ENCODE data around the genes FAM110C and TMEM18.

GRCh38 chr2:46391-47420 lies at the start of gene FAM110C:
Gene FAM110C, minus strand, starts transcription at chr2:46505.
- PRO-cap: bidirectional peak, plus-strand start at chr2:46715, minus-strand start at chr2:46505; bidirectional peak, plus-strand start at chr2:47210, minus-strand start at chr2:46896
- RRBS: 3% methylated on average over 40 of the region's 84 CpGs

DNA sequence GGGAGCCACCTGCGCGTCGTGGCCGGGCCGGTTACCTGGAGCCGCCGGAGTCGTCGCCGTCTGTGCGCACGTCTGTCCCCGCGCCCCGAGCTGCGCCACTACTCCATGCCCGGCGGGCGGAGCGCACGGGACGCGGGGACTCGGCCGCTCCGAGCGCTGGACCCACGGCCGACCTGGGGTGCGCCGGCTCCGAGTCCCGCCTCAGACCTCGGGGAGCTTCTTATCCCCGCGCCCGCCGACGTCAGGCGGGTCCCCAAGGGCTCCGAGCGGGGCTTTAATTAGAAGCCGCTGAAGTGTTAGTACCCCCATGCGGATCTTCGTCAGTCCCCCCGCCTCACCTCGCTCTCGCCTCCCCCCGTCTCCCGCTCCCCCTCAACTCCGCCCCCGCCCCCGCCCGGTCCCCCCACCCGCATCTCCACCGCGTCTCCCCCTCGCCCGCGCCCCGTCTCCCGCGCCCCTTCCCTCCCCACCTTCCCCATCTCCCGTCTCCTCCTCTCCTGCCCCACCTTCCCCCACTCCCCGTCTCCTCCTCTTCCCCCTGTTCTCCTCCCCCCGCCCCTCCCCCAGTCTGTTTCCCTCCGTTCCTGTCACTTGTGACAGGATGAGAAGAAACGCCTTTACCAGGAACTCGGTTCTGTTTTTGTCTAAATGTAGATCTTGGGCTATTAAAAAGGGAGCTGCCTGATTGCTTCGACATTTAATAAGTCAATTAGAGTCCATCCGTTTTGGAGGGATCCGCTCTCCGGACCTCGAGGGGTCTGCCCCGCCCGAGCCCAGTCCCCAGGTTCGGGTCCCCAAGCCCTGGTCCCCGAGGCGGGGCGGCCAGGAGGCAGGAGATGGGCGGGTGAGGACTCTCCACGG lies 857 bp upstream of the ALKAL2 start:
- PRO-cap: bidirectional peak, plus-strand start at position 590 of the sequence, minus-strand start at position 448 of the sequence
- RRBS: 5% methylated on average over 24 of the region's 82 CpGs

DNA sequence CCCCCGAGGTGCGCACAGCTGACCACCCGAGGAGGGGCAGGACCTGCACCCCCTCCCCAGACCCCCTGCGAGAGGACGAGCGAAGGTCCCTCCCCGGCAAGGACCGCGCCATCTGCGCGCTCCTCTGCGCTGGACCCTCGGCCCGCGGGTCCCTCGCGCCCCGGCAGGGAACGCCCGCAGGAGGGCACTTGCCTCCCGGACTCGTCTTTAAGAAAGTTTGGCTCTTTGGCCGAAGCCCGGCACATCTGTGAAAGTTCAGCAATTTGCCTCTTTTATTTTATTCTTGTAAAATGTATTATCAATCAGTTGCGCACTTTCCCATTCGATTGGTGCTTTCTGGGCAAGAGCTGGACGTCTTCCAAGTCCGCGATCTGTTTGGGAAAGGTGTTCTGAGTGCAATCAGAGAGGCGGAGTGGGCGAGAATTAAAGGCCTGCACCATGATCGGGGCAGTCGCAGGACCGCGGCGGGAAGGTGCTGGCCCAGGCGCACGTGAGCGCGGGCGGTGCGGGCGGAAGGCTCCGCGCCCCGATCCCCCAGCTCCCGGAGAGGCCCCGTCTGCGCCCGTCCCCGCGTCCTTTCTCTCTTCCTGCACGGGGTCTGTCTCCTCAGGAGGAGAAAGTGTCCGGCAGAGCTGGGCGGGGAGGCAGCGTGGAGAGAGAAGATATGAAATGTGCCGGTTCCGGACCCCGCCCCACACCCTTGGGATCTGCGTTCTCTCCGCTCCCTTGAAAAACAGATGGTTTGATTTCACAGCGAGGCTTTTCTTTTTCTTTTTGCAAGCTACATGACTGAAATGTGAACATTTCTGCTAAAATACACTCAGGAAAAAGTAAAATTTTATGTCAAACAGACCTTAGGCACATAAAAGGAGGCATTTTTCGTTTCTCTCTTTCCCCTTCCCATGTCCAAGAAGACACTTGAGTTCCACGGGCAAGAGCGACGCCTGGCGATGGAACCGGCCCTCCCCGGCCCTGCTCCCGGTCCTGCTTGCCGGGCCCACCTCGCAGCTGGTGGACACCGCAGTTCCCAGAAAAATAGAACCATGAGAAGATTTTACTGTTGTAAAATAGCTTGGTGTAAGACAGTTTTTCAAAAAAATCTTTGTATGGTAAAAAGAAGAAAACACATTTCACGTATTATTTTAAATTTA lies 1.9 kb upstream of the ALKAL2 start:
- PRO-cap: unidirectional peak, plus-strand start at position 456 of the sequence
- RRBS: 3% methylated on average over 25 of the region's 74 CpGs

- PRO-cap: bidirectional peak, plus-strand start at chr2:676944, minus-strand start at chr2:676785; unidirectional peak, plus-strand start at chr2:677214; bidirectional peak, plus-strand start at chr2:677519, minus-strand start at chr2:677389
- RRBS: 3% methylated on average over 43 of the region's 102 CpGs
These were observed at the start of gene TMEM18 for GRCh38 chr2:676600-677627. Gene TMEM18, minus strand, starts transcription at chr2:677406.

DNA sequence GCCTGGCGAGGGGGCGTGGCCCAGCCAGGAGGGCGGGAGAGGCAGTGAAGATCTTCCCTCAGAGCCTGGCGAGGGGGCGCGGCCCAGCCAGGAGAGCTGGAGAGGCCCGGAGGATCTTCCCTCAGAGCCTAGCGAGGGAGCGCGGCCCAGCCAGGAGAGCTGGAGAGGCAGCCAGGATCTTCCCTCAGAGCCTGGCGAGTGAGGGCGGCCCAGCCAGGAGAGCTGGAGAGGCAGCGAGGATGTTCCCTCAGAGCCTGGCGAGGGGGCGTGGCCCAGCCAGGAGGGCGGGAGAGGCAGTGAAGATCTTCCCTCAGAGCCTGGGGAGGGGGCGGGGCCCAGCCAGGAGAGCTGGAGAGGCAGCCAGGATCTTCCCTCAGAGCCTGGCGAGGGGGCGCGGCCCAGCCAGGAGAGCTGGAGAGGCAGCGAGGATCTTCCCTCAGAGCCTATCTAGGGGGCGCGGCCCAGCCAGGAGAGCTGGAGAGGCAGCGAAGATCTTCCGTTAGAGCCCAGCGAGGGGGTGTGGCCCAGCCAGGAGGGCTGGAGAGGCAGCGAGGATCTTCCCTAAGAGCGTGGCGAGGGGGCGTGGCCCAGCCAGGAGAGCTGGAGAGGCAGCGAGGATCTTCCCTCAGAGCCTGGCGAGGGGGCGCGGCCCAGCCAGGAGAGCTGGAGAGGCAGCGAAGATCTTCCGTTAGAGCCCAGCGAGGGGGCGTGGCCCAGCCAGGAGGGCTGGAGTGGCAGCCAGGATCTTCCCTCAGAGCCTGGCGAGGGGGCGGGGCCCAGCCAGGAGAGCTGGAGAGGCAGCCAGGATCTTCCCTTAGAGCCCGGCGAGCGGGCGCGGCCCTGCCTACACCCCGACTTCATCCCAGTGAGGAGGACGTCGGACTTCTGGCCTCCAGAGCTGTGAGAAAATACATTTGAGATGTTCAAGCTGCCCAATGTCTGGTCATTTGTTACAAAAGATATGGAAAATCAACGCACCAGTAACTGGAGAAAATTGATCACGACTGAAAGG lies 63.2 kb upstream of the TMEM18 start:
- PRO-cap: bidirectional peak, plus-strand start at position 376 of the sequence, minus-strand start at position 200 of the sequence; unidirectional peak, plus-strand start at position 520 of the sequence; unidirectional peak, plus-strand start at position 817 of the sequence
- RRBS: no CpG with 5 or more reads among the region's 50 CpGs

- PRO-cap: no peak
- RRBS: no CpG with 5 or more reads among the region's 7 CpGs
These were observed 95.7 kb downstream of the TPO start for GRCh38 chr2:1508979-1509444.

- PRO-cap: no peak
- RRBS: 70% methylated on average over 2 of the region's 12 CpGs
These were observed 126.7 kb downstream of the PXDN start for GRCh38 chr2:1617416-1618187.

DNA sequence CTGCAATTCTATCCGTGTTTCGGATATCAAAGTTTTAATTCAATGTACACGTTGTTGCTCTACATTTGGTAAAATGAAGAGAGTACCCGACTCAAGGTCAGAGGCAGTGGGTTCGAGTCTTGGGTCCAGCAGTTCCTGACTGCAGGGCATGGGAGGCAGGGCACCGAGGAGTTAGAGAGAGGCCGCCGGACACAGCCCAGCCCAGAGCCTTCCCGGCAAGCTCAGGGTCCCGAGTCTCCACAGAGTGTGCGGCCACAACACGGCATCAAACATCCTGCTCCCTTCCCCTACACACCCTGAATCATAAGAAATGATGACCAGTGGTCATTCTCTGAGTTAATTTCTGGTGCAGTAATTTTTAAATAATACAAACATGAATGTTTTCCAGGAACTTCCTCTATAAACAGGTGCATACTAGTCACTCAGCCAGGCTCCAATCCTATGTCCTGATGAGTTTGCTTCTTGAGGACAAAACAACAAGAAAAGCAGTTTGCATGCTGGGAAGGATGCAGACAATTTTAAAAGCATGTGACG lies 118.1 kb downstream of the PXDN start:
- PRO-cap: no peak
- RRBS: no CpG with 5 or more reads among the region's 13 CpGs

DNA sequence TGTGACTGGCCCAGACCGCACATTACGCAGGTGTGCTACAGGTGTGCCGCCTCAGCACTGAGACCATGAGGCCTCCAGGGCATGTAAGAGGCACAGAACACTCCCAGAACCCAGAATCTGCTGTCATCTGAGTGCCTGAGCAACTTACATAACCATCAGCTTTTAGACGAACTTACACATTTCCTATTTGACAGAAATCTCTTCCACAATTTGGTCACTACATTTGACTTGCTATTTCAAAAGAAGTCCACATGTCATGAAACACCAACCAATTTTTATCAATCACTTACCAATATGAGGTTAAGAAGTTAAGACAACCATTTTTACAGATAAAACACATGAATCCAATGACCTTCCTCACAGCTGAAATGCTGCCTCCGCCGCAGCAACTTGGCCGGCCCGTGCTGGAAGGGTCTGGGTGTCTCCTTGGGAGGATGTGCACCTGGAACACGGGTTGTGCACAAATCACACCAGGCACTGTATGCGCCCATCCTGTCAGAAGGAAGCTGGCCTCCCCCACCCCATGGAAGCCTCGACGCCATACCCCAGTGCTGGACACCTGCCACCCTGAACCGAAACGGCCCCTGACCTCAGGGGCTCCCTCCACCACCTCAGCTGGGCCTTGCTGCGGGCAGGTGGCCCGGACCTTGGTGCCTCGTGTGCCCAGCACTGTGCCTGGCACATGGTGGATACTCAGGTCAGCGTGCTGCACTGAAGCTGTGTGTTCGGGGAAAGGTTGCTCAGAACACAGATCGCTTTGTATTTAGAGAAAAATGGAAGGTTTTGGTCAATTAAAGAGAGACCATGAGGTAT lies 111.9 kb downstream of the PXDN start:
- PRO-cap: no peak
- RRBS: 89% methylated on average over 2 of the region's 20 CpGs

GRCh38 chr2:1643360-1643772 lies 100.9 kb downstream of the PXDN start:
- PRO-cap: no peak
- RRBS: 94% methylated on average over 13 of the region's 15 CpGs

DNA sequence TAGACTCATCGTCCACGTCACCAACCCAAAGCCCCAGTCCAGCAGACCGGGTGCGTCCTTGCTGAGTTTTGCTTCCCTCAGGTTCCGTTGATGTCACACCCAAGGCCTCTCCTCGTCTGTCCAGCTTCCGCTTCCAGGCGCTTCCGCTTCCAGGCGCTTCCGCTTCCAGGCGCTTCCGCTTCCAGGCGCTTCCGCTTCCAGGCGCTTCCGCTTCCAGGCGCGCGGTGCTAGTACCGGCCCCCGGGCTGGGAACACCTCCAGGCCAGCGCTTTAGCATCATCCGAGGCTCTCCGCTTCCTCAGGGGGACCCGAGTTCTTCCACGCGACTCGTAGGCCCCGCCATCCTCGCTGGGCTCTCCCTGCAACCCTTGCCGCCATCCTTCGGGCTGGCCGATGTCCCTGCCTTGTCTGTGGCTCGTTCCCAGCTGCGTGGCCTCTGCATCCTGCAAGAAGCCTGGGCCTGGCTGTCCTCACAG lies 98.5 kb upstream of the PXDN start:
- PRO-cap: no peak
- RRBS: 100% methylated on average over 2 of the region's 36 CpGs

GRCh38 chr2:2057080-2057421 lies 274.0 kb downstream of the MYT1L start:
- PRO-cap: no peak
- RRBS: no CpG with 5 or more reads among the region's 7 CpGs

DNA sequence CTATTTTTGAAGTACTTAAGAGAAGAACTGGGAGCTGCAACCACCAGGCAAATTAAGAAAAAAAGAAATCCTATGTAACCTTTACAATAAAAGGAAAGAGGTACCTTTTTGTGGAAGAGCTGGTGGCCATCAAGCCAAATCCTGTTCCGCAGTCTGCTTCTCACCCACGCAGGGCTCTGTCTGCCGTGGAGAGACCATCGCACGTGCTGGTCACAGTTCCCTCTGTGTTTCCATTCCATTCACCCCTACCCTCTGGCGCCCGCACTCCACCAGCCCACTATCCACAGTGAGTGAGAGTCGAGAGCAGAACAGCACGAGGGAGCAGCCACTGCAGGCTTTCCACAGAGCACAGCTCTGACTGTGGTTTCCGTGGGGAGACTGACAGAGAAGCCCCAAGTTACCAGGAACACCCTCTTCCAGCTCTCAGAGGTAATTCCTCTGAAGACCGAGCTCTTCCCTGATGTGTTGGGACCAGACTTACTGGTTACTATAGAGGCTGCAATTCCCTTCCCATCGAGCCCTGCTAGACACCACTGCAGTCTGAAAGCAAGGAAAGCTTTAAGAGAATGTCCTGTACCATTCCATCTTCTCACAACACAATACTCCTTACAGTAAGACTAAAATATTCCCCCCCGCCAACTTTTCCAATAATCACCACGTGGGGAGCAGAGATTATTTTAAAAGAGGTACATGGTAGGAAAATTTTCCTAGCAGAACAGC lies 5.0 kb downstream of the MYT1L start:
- PRO-cap: no peak
- RRBS: no CpG with 5 or more reads among the region's 14 CpGs

DNA sequence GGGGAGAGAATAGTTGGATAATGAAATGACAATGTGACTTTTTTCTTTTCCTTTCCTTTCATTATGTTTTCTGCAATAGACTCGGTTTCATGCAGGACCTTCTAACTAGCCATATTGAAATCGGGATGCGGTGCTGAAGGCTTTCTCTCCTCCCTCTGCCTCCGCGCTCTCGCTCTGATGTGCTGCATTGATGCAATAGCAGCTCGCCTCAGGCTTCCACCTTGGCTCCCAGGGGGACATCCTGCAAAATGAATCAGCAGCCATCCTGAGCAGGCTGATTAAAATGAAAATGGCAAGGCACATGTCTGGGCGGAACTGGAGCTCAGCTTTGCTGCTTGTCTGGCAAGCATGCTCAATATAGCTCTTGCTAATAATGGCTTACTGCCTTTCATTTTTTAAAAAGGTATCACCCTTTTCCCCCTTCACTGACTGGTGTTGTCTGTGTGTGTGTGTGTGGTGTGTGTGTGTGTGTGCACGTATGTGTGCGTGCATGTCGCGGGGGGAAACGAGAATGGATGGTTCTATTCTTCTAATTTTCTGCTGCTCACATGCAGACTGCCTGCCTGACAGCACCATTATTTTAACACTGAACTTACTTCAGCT lies 853 bp upstream of the MYT1L start:
- PRO-cap: no peak
- RRBS: no CpG with 5 or more reads among the region's 13 CpGs

GRCh38 chr2:2332985-2333509 lies 2.0 kb upstream of the MYT1L start:
- PRO-cap: no peak
- RRBS: no CpG with 5 or more reads among the region's 14 CpGs

DNA sequence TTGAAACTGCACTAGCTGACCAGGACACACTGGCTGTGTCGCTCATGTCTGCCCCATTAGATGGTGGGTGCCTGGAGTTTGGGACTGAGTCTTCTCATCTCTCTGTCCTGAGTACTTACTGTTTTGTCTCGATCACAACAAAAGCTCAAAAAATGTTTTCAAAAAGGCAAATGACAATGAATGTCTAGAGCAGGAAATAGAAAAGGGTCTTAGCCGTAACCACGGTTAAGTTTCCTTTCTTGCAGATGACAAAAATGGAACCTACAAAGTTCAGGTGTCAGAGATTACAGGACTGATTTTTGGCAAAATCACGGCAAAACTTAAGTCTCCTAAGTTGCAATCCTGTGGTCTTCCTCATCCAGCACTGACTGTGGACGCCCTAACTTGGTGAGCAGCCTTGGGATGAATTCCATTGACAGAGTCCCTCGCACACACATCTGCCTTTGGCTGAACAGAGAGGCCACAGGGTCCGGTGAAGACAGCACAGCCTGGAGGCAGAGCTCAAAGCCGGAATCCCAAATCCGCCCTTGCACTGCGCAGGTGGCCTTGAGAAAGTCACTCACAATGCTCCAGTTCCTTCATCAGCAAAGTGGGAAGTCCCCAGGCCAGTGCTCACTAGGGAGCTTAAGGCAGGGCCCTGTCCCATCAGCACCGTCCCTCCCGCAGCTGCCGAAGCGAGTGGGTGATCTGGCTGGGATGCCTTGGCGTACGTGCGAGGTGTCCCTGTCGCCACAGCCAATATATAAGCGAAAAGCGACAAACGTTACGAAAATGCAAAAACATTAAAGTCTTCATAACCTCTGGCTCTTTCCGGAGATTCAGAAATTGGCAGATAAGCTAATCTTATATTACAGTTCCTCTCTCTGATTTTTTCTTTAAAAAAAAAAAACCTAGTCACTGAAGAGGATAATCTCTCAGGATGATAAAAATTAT lies 55.1 kb downstream of the EIPR1 start:
- PRO-cap: unidirectional peak, plus-strand start at position 660 of the sequence
- RRBS: no CpG with 5 or more reads among the region's 24 CpGs

- PRO-cap: no peak
- RRBS: no CpG with 5 or more reads among the region's 8 CpGs
These were observed 52.8 kb downstream of the EIPR1 start for GRCh38 chr2:3324862-3325224.

DNA sequence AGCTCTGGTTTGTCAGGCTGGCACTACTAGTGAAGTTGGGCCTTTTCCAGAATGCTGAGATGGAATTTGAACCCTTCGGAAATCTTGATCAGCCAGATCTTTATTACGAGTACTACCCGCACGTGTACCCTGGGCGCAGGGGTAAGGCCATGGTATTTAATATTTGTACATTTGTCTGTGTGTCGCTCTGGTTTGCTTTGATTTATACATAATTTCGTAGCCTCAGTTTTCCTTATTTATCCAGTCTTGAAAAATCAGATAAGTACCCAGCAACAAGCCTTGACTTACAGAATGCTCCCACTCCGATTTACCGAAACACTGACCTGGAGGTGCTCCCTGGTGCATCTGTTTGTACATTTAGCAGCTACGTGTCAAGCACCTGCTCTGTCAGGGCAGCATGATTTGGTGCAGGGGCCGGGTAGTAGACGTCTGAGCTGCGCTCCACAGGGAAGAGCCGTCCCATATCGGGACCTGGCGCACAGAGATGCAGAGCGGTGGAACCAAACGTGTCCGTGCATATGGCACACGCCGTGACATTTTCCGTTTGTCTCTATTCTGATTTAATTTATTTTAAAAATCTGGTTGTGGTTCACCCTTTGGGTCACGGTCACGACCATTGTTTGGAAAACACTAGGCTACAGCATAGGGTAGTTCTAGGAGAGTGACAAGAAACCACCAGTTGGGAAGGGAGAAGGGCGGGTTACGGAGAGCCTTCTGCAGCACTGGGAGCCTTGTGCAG lies 45.2 kb downstream of the TRAPPC12 start:
- PRO-cap: no peak
- RRBS: no CpG with 5 or more reads among the region's 26 CpGs

DNA sequence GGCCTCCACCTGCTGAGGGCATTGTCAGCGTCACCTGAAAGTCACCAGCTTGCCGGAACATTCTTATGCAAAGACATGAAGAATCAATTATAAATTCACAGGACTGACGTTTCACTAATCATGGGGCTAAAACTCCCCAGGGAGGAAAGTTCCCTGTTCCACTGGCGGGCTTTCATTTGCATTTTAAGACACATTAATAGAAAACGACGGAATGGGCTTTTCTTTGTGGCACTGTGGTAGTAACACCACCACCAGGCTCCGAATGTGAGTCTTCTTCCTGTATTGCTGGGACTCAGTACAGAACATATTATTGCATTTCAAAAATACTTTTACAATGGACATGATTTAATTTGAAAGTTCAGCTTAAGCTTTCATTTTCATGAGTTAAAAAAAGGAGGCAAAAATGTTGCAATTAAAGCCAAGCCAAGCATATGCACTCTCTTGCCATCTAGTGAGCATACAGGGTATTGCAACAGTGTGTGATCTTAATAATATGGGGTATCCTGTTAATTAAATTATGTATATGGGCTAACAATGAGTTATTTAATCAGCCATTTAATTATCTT lies 57.3 kb downstream of the ADI1 start:
- PRO-cap: no peak
- RRBS: no CpG with 5 or more reads among the region's 7 CpGs

- PRO-cap: no peak
- RRBS: no CpG with 5 or more reads among the region's 10 CpGs
These were observed 48.5 kb downstream of the ADI1 start for GRCh38 chr2:3470774-3471239.